ENCODE measurements around the genes TRIM27 and UBD.

- PRO-cap = no peak
These were observed 22.4 kb downstream of the ZKSCAN3 start for GRCh38 chr6:28372081-28372519.

DNA sequence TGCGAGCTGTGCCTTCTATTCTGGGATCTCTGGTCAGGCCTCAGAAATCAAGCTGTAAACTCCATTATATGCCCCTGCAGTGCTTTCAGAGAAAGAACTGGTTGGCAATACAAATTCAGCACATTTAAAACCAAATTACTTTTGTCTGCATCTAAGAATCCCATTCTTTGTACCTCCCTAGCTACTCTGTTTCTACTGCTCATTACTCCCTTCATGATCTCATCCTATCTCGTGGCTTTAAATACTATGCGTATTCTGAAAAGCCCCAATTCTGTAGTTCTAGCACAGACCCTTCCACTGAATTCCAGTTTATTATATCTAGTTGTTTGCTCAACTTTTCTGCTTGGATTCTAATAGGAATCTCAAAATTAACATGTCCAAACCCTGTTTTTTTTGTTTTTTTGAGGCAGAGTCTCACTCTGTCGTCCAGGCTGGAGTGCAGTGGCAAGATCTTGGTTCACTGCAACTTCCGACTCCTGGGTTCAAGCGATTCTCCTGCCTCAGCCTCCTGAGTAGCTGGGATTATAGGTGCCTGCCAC is 4.9 kb downstream of the ZSCAN12 start:
- PRO-cap = no peak

GRCh38 chr6:28553385-28553712 is 27.7 kb downstream of the GPX5 start:
- PRO-cap = no peak

DNA sequence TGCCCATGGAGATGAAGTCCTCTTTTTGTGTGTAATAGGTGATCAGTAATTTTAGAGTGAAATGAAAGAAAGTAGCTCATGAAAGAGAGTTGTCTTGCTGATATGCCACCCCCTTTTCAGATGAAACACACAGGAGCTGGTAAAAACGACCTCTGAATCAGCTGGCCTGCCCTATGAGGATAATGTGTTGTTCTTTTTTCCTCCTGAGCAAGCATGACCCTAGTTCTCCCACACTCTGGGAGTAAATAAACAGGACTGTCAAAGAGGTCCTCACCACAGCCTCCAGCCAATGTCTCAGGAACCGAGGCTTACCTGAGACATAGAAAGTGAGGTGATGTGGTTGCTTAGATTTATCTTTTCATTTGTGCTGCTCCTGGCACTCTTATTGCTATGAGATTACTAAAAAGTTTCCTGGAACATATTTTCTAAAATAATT is 29.5 kb downstream of the GPX5 start:
- PRO-cap = no peak

- PRO-cap = no peak
These were observed 2.0 kb upstream of the SCAND3 start for GRCh38 chr6:28589059-28589628.

DNA sequence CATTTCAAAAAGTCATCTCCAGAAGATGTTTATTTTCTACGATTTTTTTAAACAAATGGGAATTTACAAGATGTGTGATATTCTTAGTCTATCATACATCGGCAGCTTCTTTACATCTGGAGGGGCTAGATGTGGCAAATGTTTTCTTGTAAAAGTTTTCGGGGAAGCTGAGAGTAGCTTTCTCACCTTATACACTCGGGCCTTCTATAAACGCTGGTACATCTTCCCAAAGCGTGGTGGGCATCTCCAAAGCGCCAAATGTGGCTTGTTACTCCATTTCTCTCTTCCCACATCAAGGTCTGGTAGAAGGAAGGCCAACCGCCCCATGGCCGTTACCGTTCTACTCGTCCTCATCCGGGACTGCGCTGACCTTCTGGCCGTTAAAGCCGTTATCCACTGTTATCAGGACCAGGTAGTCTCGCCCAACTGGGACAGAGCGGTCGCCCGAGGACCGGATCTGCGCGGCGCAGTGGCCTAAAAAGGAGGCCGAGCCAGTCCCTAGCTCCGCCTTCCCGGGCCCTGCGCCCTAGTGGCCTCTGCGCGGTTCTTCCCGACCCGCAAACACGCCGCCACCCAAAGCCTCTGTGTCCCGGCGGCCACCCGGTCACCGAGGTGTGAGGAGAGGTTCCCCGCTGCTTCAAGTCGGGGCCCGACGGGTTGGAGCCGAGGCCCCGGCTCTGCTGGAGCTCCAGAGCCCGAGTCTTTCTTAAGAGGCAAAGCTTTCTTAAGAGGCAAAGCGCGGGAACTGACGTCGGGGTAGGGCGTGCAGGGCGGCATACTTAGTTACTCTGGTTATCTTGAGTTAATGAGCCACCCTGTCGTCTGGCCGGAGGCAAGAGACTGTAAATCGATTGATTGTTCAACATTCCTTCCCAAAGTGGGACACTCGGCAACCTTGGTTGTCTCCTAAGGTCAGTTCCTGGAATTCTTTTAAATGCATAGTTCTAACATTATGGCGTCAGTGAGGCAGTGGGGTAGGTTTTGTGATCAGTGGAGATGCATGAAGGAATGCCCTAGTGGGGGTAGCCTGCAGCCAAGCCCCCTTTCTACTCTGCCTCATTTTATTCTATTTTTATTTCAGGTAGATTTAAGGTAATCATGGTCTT is 29.1 kb upstream of the SCAND3 start:
- PRO-cap = no peak

- PRO-cap = no peak
These were observed 61.2 kb upstream of the SCAND3 start for GRCh38 chr6:28647918-28649070.

DNA sequence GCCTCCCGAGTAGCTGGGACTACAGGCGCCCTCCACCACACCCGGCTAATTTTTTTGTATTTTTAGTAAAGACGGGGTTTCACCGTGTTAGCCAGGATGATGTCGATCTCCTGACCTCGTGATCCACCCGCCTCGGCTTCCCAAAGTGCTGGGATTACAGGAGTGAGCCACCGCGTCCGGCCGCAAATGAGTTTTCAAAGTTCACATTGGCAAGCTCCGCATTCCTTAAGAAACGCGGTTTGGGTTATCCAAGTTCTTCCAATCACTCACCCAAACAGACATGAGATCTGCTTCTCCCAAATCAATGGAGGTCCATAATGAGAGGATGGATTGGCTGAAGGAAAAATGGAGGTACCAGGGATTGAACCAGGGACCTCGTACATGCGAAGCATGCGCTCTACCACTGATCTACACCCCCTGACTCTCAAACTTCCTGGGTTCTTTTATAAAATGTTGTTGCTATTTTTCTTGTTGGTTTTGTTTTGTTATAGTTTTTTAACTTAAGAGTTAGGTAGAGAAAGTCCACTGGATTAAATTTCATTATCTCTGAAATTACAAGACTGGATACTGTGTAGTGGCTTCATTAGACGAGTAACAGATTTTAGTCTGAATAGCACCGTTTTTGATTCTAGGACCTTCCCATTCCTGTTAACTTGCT is 108.6 kb upstream of the SCAND3 start:
- PRO-cap = no peak

DNA sequence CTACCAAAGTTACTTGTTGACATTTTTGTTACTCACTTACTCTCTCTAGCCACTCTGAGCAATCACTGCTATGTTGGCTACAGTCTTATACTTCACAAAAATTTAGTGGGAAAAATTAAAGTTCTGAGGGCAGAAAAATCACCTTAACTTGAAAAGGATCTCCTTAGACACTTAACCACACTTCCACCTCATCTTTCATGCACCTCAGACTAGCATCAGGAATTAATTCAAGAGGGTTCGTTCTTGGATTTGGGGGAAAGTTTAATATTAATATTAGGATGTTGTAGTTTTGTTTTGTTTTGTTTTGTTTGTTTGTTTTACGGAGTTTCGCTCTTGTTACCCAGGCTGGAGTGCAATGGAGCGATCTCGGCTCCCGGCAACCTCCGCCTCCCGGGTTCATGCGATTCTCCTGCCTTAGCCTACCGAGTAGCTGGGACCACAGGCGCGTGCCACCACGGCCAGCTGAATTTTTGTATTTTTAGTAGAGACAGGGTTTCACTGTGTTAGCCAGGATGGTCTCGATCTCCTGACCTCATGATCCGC is 133.3 kb upstream of the SCAND3 start:
- PRO-cap = no peak

DNA sequence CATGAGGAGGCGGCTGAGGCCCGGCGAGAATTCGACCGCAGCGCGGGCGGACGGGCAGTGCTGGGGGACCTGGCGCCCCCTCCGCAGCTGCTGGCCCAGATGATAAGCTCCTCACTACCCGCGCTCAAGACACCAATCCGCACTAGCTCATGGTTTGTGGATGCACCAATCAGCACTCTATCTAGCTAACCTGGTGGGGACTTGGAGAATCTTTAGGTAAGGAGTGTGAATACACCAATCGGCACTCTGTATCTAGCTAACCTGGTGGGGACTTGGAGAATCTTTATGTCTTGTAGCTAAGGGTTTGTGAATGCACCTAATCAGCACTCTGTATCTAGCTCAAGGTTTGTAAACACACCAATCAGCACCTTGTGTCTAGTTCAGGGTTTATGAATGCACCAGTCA is 38.5 kb downstream of the TRIM27 start:
- PRO-cap = no peak

GRCh38 chr6:28906175-28907255 is 17.3 kb downstream of the TRIM27 start:
- PRO-cap = no peak

DNA sequence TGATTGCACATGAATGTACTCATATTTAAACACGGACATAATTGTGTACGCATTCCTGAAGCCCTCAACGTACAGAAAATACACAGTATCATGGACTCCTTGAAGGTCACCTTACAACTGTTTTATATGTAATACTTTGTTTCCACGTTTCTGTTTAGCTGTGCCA is 1.4 kb downstream of the TRIM27 start:
- PRO-cap = no peak

DNA sequence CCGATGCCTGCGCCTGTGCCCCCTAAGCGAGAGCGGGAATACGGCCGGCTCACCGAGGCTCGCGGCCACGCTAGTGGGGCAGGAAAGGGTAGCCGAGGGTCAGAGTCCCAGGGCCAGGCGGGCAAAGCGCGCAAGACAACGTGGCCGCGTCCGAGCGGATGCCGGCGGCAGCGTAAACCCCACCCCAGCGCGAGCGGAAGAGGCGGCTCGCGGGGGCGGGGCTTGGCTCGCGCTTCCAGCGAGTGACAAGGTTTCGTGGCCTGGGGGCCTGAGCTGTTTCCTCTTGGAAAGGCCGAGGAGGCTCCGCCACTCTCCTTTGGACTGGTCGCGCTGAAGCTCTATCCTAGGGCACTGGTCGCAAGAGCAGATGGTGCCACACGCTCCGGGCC is at the start of gene TRIM27:
TRIM27 (minus strand) TSS at position 174 of the 389 bp plus-strand sequence.
- PRO-cap = bidirectional peak, plus-strand start at position 252 of the sequence, minus-strand start at position 174 of the sequence

- PRO-cap = unidirectional peak, minus-strand start at chr6:29016904
These were observed 11.8 kb upstream of the ZNF311 start for GRCh38 chr6:29016789-29017389.

DNA sequence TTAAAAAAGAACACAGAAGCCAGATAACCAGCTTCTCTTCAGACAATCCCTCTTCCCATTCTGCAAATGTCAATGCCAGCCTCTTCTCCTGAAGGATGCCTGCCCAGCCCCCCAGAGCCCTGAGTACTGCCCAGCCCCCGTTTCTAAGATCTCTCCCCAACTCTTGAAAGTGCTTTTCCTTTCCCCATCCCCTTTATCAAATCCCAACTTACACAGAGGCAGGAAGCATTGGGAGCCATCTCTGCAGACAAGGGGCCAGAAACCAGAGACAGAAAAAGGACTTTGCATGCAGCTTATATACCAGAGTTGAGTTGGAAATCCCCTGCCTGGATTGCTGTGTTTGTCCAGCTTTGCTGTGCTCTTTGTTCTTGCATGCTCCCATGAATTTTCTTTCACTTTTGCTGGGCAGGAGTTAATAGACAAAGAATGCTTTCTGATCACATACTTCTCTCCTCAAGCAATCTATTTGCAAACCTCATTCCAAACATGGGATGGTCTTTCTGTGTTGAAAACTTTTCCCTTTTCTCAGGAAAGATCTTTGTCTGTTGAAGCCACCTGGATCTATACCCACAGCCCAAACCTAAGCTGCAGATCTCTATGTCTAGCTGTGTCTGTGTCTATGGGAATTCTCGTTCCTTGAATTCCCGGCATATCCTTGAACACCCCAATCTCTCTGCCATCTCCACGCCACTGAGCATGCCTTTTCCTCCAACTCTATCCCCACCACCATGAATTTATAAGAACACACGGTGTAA is at the start of gene UBD:
UBD (minus strand) TSS at position 270 of the 755 bp plus-strand sequence.
- PRO-cap = bidirectional peak, plus-strand start at position 383 of the sequence, minus-strand start at position 270 of the sequence

DNA sequence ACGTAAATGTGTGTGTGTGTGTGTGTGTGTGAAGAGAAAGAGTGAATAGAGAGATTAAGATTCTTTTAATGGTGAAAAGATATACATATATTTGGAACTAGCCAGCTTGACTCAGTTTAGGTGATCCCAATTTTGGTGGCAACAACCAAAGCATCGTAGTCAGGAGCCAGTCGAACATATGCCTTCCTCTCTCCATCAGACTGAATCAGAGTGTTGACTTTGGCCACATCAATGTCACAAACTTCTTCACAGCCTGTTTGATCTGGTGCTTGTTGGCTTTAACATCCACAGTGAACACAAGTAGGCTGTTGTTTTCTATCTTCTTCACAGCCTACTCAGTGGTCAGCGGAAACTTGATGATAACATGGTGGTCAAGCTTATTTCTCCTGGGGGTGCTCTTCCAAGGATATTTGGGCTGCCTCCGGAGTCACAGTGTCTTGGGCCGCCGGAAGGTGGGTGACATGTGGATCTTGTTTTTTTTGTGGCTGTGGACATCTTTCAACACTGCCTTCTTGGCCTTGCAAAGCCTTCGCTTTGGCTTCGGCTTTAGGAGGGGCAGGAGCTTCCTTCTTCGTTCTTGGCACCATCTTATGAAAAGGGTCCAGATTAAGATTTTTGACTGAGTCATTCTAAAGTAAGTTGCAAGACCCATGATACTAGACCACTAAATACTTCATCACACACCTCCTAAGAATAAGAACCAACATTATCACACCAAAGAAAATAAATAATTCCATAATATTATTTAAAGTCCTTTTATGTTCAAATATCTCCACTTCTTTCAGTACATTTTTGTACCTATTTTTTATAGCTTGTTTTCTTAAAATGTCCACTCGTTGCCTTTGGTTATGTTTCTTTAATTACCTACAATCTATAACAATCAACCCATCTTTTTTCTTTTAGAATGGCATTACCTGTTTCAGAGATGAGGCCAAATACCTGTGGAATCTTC is 3.6 kb downstream of the HLA-F start:
- PRO-cap = no peak

GRCh38 chr6:29792768-29793142 is 34.9 kb upstream of the HLA-G start:
- PRO-cap = unidirectional peak, minus-strand start at chr6:29792889

DNA sequence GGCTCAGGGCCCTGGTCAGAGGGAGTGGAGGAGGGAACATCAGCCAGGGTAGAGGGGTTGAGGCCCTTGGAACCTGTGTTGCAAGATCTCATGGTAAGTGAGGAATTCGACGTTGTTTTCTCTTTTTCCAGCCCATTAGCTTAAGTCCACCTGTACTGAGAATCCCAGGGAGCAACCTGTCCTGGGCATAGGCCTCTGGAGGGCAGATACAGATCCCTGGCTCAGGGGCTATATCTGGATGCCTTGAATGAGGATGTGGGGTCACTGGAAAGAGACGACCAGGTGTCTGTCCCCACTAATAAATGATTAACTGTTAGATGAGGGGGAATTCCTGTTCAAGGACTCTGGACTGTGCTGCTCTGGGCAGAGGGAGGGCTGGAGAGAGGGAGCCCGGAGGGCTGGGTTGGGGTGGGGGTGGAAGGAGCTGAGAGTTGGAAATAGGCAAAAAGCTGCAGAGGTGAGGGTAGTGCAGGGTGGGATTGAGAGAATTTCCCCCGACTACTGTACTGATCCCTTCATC is 34.3 kb upstream of the HLA-A start:
- PRO-cap = no peak

GRCh38 chr6:29946612-29947924 is 4.7 kb downstream of the HLA-A start:
- PRO-cap = no peak

GRCh38 chr6:30062155-30062527 is 1.1 kb downstream of the POLR1H start:
- PRO-cap = no peak

Data from vermiform appendix (tissue), 1 donor.